Camera-type eye (tissue), 1 donor: Measurements from ENCODE around the genes FBXO47 and MED1.

DNA sequence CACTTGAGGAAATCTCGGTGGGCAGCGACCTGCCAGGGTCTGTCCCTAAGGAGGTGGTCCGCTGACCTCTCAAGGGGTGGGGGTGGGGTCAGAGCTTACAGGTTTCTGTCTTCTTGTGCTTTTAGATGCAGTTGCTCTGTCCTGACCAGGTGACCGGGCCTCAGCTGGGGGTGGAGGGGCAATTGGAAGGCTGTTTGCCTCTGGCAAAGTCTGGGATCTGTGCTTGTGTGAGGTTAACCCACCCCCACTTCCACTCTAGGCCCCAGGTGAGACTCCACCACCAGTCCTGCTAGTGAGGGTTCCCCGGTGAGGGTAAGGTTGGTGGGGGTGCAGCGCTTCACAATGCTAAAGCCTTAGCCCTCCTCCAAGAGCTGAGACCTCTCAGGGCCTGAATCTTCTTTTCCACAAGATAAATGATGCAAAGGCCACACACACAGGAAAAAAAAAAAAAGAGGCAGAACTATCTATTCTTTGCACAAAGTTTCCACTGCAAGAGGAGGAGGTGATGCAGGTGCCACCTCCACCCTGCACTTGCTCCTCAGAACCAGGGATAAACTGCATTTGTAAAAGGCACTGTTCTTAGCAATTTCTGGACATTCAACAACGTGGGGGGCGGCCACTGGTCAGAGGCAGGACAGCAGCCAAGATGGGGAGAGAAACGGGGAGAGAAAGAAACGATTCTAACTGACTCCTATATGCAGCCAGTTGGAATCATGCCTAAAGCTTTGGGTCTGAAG is 4.1 kb downstream of the CISD3 start:
- RAMPAGE, long total RNA = no peak

DNA sequence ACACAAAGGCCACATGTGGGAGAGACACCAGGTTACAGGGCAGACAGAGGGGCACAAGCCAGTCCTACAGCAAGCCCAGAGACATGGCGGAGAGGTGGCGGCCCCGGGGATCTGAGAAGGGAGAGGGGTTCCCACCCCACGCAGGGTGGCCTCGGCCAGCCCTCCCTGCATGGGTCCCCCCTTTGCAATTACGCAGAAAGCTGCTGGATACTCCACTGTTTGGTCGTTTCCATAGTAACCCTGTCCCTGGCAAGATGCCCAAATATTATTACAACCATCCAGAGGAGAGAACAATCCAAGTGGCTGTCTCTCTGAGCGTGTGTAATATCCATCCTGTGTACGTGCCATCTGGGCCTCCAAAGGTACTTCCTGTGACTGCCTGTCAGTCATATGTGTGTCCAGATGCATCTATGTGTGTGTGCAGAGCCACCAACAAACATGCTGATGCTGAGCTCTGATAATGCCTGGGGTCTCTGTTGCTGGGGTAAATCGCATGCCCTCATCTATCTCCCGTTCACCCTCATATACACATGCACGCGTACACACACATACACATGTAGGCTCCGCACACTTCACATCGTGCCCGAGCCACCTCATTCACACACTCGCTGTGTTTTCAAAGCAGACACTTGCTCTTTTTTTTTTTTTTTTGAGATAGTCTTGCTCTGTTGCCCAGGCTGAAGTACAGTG is 5.5 kb downstream of the PCGF2 start:
- RAMPAGE, long total RNA = no peak

- RAMPAGE, long total RNA = no peak
Measured at GRCh38 chr17:38798610-38799142, 680 bp downstream of the PIP4K2B start.

DNA sequence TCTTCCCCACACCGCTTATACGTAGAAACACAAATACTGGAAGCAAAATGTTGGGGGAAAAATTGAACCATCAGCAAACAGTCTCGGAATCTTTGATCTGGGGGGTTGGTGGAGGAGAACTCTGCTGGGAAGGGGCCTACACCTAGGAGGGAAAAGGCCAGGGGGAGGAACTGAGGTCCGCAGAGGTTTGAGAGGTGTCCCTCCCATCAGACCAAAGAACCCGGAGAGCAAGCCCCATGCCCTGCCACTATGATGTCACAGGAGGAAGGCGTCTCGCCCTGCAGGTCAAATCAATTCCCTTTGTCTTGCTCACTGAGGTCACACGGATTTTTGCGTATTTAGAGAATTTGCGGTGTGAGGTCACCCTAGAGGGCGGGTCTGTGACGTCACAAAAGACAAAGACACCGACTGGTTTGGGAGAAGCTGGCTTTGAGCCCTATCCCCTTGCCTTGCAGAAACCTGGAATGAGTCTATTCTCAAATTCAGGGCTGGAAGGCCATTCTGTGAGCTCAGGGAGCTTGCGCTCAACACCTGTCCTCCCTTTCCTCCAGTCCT is 1.2 kb downstream of the C17orf98 start:
- RAMPAGE, long total RNA = no peak

DNA sequence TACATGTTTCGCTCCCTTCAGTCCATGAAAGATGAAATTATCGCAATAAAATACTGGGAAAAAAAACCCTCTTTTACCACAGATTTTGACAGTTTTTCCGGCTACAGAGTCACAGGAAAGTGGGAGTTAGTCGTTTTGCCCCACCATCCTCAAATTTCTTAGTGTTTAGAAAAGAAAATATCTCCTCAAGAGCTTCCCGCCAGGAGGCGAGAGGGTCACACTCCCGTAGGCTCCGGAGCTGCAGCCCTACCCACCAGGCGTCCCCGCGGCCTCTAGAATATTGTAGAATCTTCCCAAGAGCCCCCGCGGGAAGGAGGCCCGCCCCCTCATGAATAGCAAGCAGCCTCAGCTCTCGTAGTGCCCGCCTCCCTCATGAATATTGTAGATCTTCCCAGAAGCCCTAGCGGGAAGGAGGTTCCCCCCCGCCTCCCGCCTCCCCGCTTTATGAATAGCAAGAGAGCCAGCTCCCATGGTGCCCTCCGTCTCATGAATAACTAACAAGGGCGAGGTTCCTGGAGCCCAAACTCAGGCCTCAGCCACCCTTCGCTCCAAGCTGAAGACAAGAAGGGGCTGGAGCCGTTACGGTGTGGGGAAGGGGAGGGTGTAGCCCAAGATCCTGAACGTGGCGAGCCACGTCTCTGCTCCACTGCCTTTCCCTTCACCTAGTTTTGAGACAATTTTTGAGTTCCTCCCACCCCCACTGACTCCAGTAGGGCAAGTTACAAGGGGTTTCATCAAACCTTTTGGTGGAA is at the start of gene FBXO47:
Gene FBXO47 (minus strand): TSS at position 252 of the 752 bp plus-strand sequence.
- RAMPAGE, long total RNA = no peak

DNA sequence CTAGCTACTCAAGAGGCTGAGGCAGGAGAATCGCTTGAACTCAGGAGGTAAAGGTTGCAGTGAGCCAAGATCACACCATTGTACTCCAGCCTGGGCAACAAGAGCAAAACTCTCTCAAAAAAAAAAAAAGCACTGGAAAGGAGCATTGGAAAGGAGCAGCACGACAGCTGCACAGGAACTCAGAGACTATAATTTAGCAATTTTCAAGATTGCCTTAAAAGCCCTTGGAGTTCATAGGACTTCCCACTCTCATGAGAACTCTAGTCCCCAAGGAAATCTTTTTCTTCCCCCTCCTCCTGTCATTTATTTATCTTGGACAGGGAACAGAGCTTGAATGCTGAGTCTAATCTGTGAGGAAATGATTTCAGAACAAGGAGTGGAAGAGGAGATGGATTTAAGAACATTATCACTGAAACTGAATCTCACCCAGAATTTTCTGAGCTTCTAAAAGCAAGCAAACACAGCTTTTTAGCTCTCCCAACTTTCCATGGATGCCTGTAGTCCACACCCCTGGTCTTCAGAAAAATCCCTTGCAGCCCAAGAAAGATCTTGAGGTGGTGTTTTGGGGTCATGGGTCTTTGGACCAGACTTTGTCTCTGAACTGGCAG is 68.9 kb downstream of the PLXDC1 start:
- RAMPAGE, long total RNA = no peak

DNA sequence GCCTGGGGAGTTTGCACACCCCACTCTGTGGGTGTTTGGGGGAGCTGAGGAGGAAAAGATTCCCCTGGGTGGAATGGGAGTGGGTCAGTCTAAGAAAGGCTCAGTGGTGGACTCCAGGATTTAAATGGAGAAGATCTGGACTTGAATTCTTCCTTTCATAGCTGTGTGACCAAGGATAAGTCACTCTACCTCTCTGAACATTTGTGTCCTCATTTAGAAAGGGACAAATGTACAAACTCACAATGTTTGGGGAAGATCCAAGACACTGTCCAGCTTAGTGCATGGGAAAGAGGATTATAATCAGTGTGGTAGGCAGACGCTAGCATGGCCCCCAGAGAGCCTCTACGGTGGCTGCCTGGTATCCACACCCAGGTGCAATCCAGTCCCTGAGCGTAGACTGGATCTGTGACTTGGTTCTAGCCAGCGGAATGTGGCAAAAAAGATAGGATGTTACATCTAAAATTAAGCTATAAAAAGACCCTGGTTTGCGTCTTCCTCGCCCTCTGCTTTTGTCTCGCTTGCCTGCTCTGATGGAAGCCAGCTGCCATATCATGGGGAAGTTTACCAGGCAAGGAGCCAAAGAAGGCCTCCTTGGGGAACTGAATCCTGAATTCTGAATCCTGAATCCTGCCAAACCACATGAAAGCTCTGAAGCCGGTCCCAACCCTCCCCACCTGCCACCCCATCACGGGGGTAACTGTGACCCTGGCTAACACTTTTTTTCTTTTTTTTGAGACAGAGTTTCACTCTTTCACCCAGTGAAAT is 51.7 kb downstream of the PLXDC1 start:
- RAMPAGE, long total RNA = no peak

GRCh38 chr17:39132289-39132570 is 19.2 kb downstream of the PLXDC1 start:
- RAMPAGE, long total RNA = no peak

GRCh38 chr17:39196765-39197329 is 622 bp downstream of the CACNB1 start:
- RAMPAGE, long total RNA = no peak

DNA sequence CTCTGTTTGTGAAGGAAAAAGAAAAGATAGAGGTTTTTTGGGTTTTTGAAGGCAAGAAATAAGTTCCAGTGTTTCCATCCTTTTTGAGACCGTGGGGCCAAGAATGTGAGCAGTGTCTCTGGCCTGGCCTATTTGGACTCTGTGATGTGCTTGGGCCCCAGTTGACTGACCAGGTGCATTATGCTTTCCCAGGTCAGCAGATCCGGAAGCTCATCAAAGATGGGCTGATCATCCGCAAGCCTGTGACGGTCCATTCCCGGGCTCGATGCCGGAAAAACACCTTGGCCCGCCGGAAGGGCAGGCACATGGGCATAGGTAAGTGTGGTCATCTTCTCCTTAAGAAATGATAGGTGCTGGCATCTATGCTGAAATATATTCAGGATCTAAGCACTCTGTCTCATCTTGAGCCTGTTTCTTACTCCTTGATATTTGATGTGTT is 2.1 kb downstream of the RPL19 start:
- RAMPAGE, long total RNA = start-site peak on the plus strand centred at position 250 of the sequence, 43 bp wide, 343 reads

- RAMPAGE, long total RNA = no peak
Measured at GRCh38 chr17:39217776-39218303, 7.9 kb downstream of the STAC2 start.

DNA sequence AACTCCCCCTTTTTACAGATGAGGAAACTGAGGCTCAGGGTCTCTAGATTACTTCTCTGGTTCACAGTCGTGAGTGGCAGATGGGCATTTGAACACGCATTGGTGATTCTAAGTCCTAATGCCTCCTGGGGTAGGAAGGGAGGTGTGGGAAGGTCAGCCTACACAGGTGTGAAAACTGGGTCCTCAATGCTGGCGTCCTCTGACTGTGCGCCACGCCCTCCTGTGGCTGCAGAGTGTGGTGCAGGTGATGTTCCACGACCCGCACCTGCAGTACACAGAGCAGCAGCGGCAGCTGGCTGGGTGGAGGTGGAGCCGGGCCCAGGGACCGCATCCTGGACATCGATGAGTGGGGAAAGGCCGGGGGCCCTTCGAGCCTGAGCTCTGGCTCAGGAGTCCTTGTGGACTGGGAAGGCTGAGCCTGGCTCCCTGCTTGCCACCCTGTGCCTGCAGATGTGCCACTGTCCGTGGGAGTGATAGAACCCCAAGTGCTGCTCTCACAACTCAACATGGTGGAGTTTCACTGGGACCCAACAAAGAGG is 13.9 kb upstream of the STAC2 start:
- RAMPAGE, long total RNA = no peak

DNA sequence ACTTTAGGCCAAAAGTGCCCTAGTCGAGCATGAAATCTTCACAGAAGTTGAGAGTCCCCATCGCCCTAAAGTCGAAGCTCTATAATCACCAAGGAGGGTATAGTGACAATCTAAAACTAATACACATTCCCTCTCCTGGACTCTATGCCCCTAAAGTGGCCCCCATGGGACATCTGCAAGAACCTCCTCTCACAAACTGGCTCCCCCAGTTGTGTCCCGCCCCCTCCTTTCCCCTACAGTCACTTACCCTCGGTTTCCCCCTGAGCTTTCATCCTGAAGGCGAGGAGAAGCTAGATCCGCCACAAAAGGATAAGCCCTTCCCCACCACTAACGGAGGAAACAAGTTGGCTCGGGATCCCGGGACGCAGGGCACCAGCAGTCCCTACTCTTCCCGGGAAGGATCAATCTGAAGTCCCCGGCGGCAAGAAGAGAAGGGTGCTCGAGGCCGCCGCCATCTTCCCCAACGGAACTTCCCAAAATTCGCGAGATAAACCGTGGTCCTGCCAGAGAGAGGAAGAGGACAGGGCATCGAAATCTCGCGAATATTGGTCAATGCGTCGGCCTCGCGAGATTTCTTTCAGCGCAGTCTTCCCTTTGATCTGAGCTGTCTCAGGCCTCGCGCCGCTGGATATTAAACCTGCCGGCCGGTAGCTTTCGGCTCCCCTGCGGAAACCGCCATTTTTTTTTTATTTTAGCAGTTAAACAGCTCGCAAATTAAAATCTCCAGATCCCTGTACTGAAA is at the start of gene MED1:
Gene MED1 (minus strand): TSS at position 473 of the 742 bp plus-strand sequence.
- RAMPAGE, long total RNA = no peak

DNA sequence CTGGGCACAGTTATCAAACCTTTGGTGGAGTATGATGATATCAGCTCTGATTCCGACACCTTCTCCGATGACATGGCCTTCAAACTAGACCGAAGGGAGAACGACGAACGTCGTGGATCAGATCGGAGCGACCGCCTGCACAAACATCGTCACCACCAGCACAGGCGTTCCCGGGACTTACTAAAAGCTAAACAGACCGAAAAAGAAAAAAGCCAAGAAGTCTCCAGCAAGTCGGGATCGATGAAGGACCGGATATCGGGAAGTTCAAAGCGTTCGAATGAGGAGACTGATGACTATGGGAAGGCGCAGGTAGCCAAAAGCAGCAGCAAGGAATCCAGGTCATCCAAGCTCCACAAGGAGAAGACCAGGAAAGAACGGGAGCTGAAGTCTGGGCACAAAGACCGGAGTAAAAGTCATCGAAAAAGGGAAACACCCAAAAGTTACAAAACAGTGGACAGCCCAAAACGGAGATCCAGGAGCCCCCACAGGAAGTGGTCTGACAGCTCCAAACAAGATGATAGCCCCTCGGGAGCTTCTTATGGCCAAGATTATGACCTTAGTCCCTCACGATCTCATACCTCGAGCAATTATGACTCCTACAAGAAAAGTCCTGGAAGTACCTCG is 1.1 kb downstream of the CDK12 start:
- RAMPAGE, long total RNA = no peak

DNA sequence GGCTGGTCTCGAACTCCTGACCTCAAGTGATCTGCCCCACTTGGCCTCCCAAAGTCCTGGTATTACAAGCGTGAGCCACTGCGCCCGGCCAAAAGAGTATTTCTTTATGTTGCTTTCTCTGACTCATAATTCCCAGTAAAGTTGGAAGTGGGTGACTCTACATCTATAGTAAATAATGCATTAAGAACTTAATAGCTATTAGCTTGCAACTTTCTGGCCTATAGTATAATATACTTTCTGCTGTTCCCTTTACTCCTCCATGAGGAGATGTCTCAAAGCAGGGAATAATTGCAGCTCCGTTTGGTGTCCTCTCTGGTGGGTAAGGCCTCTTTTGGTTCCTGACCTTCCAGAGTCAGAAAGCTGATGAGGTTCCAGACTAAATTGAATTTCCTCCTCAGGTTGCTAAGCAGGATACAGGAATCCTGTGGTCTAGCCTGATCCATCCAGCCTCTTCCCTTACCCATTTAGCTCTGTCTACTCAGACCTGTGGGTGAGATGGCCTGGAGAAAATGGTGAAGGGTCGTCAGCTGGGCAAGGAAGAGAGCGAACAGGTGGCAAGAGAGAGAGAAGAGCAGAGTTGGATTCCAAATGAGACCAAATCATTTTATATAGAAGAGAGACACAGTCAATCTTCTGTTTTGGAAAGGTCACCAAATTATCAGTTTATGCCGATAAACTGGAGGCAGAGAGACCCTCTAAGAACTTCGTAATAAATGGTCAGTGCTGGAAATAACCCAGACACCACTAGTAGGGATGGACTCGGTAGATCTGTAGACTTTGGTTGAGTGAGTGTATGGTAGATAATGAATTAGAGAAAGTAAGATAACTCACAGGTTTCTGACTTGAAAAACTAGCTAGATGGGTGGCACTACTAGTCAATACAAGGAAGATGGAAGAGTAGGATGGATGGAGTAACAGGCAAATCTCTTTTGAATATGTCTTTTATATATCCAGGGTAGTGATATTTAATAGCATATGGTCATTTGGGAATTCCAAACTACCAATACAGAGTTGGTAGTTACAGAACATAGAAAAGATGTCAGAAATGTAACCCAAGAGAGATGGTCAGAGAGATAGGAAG is 42.3 kb downstream of the CDK12 start:
- RAMPAGE, long total RNA = no peak

- RAMPAGE, long total RNA = no peak
Measured at GRCh38 chr17:39525660-39526541, 64.6 kb downstream of the CDK12 start.

- RAMPAGE, long total RNA = no peak
Measured at GRCh38 chr17:39533027-39534246, 72.2 kb downstream of the CDK12 start.

DNA sequence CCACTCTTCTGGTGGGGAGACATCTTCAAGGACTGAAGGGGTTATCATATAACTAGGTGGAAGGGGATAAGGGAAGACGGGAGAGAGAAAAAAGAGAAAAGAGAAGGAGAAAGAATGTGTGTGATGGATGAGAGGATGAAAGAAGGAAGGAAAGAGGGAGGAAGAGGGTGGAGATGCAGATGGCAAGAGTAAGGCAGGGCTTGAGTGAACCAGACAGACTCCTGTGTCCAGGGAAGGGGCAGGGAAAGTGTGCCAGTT is 14.6 kb downstream of the NEUROD2 start:
- RAMPAGE, long total RNA = no peak

DNA sequence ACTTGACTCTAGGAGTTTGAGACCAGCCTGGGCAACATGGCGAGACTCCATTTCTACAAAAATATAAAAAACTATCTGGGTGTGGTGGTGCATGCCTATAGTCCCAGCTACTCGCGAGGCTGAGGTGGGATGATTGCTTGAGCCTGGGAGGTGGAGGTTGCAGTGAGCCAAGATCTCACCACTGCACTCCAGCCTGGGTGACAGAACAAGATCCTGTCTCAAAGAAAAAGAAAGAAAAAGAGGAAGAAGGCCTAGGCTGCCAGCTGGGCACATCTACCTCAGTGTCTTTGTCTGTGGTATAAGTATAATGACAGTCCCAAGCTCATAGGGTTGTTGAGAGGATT is 13.8 kb downstream of the NEUROD2 start:
- RAMPAGE, long total RNA = no peak

- RAMPAGE, long total RNA = no peak
Measured at GRCh38 chr17:39622352-39622743, 4.4 kb upstream of the PPP1R1B start.